PC-3 (cell line): ENCODE results near the genes H2AB3 and SPRY3.

- RAMPAGE, long total RNA: no peak
Observed at GRCh38 chrX:154827946-154828604, 6.4 kb downstream of the SMIM9 start.

DNA sequence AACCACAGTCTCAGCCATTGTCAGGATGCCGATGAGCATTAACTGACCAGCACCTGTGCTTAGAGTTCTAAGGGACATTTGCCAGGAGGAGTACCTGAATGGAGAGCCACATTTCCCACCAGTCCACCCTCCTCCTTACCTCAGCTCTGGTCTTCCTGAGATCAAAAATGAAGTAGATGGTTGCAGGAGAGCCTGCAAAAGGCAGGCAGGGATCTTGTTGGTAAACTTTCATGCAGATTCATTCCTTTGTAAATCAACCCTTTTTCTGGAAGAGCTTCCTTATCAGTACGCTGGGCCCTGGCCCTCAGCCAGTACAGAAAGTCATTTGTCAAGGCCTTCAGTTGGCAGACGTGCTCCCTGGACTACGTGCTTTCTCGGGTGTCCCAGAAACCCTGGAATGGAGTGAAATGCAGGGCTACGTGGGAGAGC, 68.7 kb upstream of the VBP1 start:
- RAMPAGE, long total RNA: no peak

- RAMPAGE, long total RNA: no peak
Observed at GRCh38 chrX:155188814-155188973, 27.6 kb upstream of the VBP1 start.

- RAMPAGE, long total RNA: no peak
Observed at GRCh38 chrX:155216626-155217293, 500 bp downstream of the VBP1 start.

GRCh38 chrX:155333401-155334036, 895 bp downstream of the CLIC2 start:
- RAMPAGE, long total RNA: no peak

DNA sequence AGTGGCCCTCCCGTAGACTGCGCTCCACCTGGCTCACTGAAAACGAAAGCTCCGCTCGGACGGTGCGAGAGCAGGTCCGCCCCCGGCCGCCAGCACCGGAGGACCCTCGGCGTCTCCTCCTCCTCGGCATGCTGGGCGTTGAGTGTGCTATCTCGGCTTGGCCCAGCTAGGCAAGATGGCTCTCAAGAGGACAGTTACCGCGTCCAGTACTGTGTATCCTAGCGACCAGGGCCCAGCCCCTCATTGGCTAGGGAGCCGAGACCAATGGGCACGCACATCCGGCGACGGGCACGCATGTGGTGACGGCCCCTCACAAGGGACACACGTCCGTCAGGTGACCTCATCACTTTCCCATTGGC, at the start of gene H2AB3:
TSS of gene H2AB3 (minus strand) at position 208 of the 359 bp plus-strand sequence.
- RAMPAGE, long total RNA: no peak

DNA sequence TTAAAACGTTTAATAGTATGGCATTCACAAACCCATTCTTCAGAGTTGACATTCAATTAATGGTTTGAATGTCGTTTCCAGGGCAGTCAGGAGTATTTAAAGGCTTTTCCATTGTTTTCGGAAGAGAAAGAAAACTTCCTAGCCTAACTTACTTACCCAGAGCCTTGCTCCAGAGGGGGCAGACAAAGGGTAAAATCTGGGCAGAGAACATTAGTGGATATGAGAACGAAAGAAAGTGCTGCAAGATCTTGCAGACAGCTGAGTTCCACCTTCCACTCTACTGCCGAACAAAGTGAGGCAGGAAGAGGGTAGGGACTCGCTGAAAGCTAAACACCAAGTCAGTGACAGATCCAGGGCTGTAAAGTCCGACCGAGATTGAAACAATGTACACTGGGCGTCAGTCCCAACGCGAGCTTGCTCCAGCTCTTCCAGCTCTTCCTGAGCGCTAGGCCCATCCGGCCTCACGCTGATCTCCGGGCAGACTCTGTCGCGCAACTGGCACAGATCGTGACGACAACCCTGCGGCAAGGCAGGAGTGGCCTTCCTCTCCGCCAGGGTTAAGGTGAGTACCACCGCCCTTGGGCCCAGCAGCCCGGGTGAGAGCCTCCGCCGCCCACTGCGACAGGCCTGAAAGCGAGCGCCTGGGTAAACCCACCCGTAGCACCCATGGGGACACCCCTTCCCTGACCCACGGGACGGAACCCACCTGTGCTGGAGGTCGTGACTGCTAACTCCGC, at the start of gene SPRY3:
TSS of gene SPRY3 (plus strand) at position 501 of the 737 bp plus-strand sequence.
- RAMPAGE, long total RNA: no peak

DNA sequence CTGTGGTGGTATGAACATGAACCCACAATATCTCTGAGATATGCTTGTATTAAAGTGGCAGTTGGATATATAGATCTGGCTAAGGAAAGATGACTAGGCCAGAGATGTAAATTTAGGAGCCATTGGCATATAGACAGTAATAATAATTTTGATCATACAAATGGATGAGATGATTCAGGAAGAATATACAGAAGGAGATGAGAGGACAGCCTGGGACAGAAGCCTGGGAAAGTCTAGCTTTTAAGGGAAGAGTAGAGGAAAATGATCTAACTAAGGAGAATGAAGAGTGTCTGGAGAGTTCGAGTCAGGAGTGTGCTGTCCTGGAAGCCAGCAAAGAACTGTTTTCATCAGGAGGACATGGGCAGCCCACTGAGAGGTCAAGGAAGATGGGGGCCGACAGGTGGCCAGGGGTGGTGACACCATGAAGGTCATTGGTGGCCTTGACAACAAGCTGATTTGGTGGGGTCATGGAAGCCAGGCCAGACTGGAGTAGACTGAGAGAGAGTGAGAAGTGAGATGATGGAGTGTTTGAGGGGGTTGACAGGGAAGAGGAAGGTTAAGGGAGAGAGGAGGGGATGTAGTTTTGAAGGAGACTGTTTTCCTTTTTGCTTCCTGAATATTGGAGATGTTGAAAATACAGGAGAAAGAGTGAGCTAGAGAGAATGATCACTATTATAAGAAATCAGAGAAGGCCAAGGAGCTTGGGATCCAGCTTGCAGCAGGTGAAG, 71.0 kb upstream of the TMLHE start:
- RAMPAGE, long total RNA: no peak

DNA sequence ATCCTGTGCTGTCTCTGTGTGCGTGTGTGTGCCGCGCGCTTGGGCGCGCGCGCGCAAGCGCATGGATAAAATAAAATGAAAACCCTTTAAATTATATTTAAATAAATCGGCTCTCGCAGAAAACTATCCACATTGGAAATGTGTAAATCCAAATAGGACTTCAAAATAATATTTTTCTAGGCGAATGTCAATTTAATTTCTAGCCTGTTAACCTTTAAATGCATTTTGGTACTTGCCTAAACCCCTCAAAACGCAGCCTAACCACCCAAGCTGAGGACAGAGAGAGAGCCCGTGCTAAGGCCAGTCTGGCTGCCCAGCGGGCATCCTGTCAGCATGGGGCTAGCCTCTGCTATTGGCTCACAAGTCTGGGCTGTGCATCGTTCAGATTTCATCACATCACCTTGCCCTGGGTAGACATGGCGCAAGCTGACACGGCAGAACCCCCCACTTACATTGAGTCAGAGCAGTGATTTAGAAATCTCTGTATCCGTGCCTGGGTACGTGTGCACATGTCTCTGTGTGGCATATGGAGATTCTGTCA, 112.9 kb upstream of the VAMP7 start:
- RAMPAGE, long total RNA: no peak

- RAMPAGE, long total RNA: no peak
Observed at GRCh38 chrX:155874726-155875258, 6.4 kb upstream of the VAMP7 start.